Mesenteric fat pad (tissue), 1 donor: ENCODE data around the gene LRRC63.

DNA sequence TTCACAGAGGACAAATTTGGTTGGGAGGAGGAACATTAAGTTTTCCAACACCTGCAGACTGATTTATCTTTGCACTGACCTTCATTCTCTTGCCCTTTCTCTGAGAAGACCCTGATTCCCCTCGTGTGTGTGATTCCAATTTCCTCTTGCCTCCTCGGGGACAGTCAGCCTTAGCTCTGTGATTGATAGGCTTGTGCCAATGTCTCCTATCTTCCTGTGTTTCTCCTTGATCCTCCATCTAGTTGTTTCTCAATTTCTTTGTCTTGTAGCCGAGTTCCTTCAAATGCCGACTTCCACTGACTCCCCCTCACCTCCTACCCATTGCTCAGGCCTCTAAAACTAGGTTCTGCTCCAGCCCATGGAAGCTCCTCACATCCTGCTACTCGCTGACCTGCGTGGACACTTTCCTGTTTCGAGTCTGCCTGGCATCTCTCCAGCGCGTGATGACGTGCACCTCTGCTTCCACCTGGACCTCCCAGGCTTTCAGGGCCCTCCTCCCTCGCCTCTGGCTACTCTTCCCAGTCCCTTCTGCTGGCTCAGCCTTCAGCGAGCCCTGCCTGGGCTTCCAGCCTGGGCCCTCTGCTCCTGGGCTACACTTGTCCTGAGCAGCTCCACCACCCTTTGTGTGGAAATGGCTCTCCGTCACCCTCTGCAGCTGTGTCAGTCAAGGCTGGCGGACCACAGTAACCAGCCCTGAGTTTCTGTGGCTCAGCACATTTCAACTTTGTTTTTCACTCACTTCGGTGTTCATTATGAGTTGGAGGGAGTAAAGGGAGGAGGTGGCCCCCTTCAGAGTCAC, 49.1 kb downstream of the SERP2 start:
- PRO-cap = no peak

GRCh38 chr13:44516767-44517427, 59.2 kb downstream of the TSC22D1 start:
- PRO-cap = no peak

DNA sequence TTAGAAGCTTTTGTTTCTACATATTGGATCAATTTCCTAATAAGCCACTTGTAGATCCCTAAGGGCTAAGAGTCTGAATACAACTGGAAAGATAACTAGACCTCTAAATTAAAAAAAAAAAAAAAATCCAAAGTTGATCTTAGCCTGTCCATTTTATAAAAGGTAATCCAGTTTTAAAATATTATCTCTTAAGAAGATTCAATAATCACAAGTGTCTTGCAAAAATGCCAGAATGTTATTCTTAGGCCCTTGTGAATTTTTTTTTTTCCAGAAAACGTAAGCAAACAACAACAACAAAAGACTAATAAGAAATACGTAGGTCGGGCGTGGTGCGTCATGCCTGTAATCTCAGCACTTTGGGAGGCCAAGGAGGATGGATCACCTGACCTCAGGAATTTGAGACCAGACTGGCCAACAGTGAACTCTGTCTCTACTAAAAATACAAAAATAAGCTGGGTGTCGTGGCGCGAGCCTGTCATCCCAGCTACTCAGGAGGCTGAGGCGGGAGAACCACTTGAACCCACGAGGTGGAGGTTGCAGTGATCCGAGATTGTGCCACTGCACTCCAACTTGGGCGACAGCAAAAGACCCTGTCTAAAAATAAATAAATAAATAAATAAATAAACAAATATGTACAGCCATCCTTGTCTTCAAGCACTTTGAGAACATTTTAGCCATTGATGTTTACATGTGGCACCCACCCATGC, 21.0 kb downstream of the TSC22D1 start:
- PRO-cap = no peak

GRCh38 chr13:44572941-44573498, 3.1 kb downstream of the TSC22D1 start:
- PRO-cap = no peak

DNA sequence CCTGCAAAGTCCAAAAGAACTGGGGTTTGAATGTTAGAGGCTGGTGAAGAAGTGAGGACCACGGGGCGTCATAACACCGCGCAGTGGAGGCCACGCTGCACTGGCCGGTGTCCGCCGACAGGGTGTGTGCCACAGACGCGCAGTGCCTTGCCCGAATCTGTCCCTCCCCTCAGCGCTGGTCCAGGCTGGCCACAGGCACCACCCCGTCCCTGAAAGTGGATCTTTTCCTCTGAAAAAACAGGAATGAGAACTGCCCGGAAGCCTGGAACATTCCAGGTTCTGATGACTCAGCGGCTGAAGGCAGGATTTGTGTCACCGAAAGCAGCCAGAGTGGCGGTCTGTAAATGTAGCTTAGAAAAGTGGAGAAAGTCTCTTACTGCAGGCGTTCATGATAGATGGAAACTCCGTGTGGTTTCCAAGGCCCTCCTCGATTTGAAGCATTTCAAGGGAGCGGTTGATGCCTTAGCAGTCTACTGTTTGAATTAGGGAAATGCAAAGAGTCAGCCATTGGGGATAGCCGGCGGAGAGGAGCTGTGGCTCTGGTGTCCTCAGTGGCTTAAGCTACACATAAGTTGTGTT, 70.9 kb downstream of the NUFIP1 start:
- PRO-cap = unidirectional peak, plus-strand start at position 303 of the sequence

DNA sequence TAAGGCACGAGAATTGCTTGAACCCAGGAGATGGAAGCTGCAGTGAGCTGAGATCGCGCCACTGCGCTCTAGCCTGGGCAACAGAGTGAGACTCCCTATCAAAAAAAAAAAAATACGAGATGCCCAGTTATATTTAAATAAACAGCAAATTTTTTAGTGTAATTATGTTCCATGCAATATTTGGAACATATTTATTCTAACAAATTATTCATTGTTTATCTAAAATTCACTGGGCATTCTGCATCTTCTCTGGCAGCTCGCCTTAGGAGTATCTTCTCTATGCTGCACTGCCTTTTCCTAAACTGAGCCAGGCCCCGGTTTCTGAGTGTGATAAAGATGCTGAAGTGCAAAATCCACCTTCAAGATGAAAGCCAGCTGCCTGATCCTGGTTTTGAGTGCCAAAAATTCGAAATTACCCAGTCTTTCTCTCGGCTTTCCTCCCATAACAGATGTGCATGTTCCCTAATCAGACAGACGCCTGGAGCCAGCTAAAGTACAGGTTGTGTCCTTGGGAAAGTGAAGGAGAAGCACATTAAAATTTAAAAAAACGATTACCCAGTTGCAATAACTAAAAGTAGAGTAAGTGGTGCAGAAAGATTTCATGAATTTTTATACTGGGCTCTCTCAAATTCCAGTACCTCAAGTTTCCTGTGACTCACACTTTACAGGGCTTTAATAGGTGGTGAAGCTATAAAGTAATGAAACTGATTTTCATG, 65.1 kb upstream of the GTF2F2 start:
- PRO-cap = no peak

- PRO-cap = no peak
Measured at GRCh38 chr13:45170413-45170891, 30.4 kb downstream of the KCTD4 start.

GRCh38 chr13:45337471-45337765, 3.6 kb downstream of the TPT1 start:
- PRO-cap = no peak

DNA sequence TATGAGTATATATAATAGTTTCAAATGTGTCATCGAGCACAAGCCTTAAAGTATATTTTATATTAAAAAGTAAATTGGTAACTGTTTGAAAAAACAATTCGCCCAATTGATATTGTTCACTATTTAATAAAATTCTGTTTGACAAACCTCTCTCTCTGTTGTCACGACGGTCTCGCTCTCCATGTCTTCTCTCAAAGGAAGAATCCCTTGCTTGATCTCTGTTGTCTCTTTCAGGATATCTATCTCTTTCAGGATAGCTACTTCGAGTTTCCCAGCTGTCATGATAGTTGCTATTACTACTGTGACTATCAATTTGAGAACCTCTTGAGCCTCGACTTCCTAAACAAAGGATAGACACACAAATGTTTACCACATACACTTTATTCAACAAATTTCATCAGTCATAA, 72.9 kb downstream of the ZC3H13 start:
- PRO-cap = no peak

DNA sequence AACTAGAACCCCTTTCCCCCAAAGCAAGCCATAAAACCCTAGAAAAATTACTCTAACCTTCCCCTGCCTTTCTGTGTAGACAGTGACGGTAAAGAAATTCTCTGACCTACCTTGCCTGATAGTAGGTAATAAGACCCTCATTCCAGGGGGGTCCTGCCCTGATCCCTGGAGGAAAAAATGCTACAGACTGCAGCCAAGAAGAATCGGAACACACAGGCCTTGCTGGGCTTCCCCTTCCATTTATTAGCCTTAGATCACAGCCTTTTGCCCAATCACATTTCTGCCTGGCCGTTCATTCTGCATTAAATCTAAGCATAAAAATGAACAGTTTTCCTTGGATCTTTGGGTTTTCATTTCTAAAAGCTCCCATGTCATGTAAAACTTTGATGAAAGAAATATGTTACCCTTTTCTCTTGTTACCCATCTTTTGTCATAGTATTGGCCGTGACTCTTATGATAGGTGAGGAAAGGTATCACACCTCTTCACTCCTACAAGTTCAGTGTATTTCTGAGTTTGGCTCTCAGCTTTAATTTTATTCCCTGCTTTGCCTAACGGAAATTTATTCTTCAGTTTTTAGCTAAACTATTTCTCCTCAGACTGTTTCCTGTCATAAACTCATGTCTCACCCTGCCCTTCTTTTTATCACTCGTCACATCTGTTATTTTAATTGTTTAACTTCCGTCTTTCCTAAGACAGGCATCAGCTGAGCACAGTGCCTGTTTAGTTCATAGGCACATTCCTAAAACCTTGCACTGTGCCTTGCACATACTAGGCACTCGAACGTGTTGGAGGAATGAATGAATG, 20.4 kb upstream of the CPB2 start:
- PRO-cap = no peak

GRCh38 chr13:46158483-46159179, 23.3 kb downstream of the LCP1 start:
- PRO-cap = no peak

- PRO-cap = no peak
Measured at GRCh38 chr13:46173462-46174267, 8.3 kb downstream of the LCP1 start.

DNA sequence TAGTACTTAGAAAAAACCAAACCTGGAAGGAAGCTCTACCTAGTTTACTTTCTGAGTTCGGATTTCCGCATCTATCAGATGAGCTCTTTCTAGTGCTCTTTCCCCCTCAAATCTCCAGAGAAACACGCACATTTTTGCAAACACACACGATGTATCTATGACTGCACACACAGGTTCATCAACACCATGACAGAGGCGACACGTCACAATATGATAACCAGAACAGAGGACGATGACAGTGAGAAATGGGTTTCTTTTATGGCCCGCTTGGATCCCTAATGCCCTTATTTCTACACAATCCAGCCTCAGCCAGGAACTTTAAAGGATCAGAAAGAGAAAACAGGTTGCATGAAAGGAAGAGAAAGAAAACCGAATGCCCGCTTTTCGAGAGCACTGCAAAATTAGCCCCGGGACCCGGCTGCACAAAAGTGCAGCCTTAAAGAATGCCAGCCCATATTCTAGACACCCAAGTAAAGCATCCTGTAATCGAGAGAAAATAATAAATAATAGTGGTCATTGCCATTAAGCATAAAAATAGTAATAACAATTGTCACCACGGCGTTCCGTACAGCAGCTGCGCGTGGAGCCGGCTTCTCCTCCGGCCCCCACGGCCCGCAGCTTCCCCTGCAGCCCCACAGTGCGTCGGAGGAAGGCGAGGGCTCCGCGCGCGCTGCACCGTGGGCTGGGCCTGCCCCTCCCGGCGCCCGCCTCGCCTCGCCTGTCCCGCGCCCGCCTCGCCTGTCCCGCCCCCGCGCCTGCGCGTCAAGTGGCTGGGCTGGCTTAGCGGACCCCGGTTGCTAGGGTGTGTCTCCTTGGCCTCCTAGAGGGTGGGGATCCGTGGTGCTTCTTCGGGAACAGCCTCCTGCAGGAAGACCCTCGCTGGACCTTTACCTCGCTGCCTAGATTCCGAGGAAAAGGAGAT, at the start of gene LRRC63:
LRRC63 (plus strand) TSS at position 766 of the 922 bp plus-strand sequence.
- PRO-cap = no peak

GRCh38 chr13:46554483-46555156, 1.6 kb downstream of the LRCH1 start:
- PRO-cap = no peak

GRCh38 chr13:46593293-46593794, 40.4 kb downstream of the LRCH1 start:
- PRO-cap = no peak

DNA sequence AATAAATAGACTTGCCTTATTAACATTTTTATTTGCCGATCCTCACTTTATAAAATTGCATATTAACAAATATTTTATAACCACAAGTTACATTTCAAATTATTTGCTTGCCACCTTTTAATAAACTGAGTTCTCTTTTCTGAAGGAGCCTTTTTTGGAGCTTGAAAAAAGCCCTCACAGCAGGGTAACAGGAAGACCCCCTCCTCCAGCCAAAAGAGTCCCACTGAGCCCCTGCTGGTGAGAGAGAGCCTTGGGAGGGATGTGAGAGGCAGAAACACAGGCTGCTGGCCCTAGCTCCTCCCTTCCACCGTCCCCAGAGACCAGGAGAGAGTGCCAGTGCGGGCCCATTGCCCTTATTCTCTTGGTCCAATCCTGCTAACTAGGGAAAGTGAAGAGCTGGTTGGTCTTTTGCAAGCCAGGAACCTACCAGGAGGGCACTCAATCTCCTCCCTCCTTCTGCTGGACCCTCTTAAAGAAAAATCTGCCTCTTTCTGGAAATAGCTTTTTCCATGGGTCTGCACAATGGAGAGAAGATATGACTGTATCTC, 113.7 kb downstream of the LRCH1 start:
- PRO-cap = no peak

- PRO-cap = no peak
Measured at GRCh38 chr13:46897265-46897481, 320 bp upstream of the HTR2A start.

DNA sequence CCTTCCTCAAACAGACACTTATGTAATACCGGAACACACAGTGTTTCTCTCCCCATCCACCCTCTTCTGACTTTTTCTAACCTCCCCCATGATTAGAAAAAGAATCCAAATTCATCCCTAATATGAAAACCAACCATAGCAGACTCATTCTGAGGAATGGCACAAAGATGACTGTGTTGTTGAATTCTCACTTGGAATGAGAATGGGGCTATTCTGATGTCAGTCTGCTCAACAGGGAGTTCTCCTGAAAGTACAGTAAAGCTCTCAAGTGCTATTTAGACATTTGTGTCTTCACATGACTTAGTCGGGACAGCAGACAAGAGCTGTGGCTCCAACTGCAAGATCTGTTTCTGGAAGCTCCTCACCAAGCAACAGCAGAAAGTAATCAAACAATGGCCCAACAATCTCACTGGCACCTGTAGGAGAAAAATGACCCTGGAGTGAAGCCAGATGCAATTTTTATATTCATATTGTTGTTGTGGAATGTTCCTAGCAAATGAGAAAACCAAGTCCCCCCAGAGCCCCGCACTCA, 454.9 kb downstream of the SUCLA2 start:
- PRO-cap = no peak

- PRO-cap = no peak
Measured at GRCh38 chr13:48161656-48162286, 66.9 kb upstream of the MED4 start.

GRCh38 chr13:48232467-48232885, 530 bp upstream of the ITM2B start:
- PRO-cap = unidirectional peak, plus-strand start at chr13:48232625